ENCODE results near the gene NTRK3.

DNA sequence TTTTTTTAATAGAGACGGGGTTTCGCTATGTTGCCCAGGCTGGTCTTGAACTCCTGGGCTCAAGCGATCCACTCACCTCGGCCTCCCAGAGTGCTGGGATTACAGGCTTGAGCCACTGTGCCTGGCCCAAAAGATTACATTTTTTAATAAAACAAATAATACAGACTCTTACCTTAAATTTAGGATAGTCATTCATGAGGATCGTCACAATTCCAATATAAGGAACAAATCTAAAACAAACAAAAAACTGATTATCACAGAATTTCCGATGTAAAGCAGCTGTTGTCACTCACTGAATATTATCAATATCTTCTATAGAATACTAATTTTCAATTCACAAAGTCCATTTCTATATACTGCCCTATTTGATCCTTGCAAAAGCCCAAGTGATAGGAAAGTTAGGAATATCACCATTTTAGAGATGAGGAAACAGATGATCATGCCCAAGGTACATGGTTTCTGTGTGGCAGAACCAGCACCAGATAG lies 12.6 kb upstream of the NMB start:
- PRO-cap, result no peak
- RRBS, result no CpG with 5 or more reads among the region's 6 CpGs

DNA sequence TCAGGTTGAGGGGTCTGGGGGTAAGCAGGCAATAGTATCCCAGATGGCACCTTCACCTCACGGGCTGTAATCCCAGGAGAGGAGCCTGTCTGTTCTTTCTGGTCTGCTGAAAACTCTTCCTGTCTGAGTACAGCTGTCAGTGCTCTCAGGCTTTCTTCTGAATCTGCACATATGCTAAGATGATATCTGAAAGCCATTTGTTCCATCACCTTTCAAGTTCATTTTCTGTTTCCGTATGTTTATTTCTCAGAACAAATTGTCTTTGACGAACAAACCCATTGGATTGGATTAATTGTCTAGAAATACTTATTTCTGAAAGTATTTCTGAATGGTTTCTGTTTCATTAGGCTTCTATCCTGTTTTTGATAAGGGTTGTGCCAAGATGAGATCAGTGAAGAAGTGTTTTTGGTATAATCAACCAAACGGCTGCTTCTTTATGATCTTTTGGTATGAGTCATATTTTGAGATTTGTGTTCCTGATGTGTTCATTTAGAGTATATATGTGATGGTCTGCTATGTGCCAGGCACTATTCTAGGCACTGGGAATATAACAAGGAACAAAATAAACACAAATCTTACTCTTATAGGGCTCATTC lies 13.3 kb downstream of the ZNF592 start:
- PRO-cap, result no peak
- RRBS, result no CpG with 5 or more reads among the region's 4 CpGs

- PRO-cap, result no peak
- RRBS, result no CpG with 5 or more reads among the region's 7 CpGs
Observed at GRCh38 chr15:84810041-84810855, 6.9 kb upstream of the ALPK3 start.

- PRO-cap, result no peak
- RRBS, result 95% methylated on average over 12 of the region's 23 CpGs
Observed at GRCh38 chr15:84817477-84817703, 234 bp downstream of the ALPK3 start.

DNA sequence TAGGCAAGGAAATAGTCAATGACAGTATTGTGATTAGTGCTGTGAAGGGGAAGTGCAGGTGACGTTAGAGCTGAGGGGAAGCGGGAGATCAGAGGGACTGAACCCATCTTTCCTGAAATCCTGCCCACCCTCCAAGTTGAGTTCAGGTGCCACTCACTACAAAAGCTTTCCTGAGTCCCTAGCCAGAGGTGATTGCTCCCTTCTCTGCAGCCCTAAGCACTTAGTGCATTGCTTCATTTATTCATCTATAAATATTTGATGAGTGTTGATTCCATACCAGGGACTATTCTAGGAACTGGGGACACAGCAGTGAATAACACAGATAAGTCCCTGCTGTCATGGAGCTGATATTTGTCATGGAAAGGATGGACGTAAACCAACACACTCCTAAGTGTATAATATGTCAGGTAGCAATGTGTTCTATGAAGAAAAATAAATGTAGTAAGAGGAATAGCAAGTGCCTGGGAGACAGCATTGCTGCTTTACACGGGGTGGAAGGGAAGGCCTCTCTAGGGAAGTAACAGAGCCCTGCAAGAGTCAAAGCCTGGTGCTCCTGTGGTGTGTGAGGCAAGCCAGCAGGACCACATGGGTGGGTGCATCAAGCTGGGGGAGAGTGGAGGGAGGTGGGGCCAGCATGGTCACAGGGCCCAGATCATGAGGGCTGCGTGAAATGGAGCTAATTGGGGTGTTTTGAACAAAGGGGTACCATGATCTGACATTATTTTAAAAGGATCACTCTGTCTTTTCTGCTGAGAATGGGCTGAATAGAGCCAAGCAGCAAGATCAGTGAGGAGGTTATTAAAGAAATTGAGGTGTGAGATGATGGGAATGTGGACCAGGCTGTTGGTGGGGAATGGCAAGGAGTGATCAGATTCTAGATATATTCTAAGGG lies 18.7 kb downstream of the ALPK3 start:
- PRO-cap, result no peak
- RRBS, result no CpG with 5 or more reads among the region's 5 CpGs

- PRO-cap, result no peak
- RRBS, result no CpG with 5 or more reads among the region's 18 CpGs
Observed at GRCh38 chr15:84856699-84857572, 27.5 kb upstream of the SLC28A1 start.

DNA sequence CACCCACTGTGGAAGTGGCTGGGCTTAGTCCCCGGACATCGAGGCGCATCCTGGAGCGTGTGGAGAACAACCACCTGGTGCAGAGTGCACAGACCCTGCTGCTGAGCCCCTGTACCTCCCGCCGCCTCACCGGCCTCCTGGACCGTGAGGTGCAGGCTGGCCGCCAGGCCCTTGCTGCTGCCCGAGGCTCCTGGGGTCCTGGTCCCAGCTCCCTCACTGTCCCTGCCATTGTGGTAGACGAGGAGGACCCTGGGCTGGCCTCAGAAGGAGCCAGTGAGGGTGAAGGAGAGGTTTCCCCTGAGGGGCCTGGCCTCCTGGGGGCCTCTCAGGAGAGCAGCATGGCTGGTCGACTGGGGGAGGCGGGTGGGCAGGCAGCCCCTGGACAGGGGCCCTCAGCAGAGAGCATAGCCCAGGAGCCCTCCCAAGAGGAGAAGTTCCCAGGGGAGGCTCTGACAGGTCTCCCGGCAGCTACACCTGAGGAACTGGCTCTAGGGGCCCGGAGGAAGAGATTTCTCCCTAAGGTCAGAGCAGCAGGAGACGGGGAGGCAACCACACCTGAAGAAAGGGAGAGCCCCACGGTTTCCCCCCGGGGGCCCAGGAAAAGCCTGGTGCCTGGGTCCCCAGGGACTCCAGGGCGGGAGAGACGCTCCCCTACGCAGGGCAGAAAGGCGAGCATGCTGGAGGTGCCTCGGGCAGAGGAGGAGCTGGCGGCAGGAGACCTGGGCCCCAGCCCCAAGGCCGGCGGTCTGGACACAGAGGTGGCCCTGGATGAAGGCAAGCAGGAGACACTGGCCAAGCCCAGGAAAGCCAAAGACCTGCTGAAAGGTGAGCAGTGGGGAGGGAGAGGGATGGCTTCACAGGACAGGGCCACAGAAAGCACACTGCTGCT lies 26.5 kb upstream of the SLC28A1 start:
- PRO-cap, result no peak
- RRBS, result 87% methylated on average over 10 of the region's 26 CpGs

- PRO-cap, result no peak
- RRBS, result no CpG with 5 or more reads among the region's 3 CpGs
Observed at GRCh38 chr15:84915628-84915923, 31.1 kb downstream of the SLC28A1 start.

DNA sequence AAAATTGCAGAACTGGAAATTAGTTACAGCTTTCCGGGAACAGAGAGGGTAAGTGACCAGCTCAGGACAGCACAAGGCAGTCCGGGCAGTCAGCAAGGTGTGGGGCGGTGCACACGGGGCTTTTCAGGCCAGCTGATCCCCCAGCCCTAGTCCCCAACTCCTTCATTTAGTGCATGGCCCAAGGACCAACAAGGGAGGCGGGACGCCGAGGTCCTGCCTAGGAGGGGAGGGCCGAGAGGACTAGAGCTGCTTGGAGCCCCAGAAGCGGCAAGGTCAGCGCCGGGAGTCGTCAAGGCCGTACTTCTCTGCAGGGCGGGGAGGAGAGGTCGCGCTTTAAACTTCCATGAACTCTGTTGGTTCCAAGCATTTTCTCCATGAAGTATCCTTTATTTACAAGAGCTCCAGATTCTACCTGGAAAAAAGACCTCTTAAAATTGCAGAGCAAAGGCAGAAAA lies 2.0 kb upstream of the PDE8A start:
- PRO-cap, result no peak
- RRBS, result 88% methylated on average over 1 of the region's 16 CpGs

DNA sequence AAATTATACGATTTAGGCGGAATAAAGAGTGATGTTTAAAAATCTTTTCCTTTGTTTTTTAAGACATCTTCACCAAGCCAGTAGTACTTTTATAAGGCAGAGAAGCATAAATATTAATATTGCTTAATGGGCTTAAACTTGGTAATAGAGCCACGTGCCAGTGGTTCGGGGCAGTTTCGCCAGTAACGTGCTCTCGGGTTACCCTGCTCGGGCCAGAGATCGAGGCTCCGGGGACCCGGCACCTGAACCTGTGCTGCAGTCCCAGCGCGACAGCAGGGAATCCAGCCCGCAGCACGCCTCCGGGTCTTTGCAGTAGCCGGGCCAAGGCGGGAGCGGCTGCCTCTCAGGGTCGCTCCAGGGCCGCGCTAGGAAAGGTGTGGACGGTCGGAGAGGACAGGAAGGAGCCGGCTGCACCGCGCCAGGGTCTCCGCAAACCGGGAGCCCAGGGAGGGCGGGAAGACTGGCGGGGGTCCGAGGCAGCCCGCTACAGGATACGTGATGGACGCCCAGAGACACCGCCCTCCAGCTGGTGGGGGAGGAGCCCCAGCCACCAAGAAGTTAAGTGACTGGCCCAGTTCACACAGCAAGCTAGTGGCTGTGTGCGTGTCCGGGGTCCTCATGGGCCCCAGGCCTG lies 1.4 kb upstream of the PDE8A start:
- PRO-cap, result bidirectional peak, plus-strand start at position 377 of the sequence, minus-strand start at position 214 of the sequence; bidirectional peak, plus-strand start at position 591 of the sequence, minus-strand start at position 462 of the sequence
- RRBS, result 3% methylated on average over 9 of the region's 38 CpGs

- PRO-cap, result no peak
- RRBS, result no CpG with 5 or more reads among the region's 5 CpGs
Observed at GRCh38 chr15:85000888-85001417, 19.3 kb downstream of the PDE8A start.

DNA sequence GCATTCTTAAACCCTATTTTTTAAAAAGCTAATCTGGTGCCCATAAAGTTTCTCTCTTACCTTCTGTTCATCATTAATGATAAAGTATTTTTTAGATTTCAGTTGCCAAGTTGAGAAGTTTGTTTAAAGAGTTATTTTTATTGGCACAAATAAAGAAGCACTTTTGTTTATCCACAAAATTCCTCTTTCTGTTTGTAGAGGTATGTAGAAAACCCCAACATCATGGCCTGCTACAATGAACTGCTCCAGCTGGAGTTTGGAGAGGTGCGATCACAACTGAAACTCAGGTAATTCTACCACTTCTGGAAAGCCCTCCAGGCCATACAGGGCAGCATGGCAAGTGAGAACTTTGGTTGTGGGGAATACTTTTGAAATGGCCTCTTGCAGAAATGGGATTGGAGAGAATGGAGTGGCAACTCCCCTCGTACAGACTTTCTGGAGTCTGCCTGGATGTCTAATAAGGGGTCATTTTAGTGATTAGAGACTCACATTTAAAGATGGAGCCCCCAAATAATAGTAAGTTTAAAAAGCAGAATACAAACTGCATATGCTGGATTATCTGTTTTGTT lies 101.8 kb downstream of the PDE8A start:
- PRO-cap, result no peak
- RRBS, result no CpG with 5 or more reads among the region's 2 CpGs

GRCh38 chr15:85097506-85098167 lies 116.0 kb downstream of the PDE8A start:
- PRO-cap, result no peak
- RRBS, result no CpG with 5 or more reads among the region's 3 CpGs

GRCh38 chr15:85545060-85545705 lies 164.8 kb downstream of the AKAP13 start:
- PRO-cap, result no peak
- RRBS, result no CpG with 5 or more reads among the region's 2 CpGs

DNA sequence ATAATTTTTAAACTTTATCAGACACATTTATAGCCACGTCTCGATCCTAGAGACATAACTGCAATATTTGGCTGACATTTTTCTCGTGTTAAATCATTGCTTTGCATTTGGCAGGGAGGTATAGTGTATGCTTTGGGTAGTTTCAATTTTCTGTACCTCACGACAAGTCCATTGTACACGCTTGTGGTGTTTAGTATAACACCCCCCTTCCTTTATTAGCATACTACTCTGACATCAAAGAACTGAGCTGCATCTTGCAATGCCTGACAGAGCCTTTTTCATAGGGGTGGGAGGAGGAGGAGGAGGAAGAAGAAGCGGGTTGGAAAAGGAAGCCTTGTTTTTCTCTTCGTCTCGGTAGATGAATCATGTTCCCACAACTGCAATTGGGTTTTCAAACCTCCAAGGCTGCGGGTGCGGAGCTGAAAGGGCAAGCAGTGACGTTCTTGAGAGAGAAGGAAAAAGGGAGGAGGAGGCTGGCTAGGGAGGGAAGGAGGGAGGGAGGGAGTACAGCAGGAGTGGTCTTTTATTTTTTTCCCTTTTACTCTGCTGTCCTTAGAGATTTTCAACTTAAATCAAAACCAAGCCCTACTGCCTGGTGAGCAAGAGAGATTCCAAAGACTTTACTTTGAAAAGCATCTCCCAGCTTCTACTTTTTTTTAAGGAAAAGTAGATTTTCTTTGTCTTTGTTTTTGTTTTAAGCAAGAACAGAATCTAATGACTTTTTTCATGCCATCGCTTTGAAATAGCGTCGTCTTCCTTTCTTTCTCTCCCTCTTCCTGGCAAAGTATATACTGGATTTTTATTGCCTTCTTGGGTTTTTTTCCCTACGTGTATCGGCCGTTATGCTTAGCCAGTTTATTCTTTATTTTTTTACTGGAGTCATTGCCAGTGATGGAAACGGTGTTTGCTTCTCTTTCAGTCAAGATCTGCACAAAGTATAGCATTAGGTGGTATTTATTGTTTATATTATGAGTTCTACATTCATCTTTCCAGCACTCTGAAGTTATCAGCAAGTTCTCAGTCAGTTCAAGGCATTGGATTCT lies 175.5 kb downstream of the KLHL25 start:
- PRO-cap, result no peak
- RRBS, result no CpG with 5 or more reads among the region's 18 CpGs

DNA sequence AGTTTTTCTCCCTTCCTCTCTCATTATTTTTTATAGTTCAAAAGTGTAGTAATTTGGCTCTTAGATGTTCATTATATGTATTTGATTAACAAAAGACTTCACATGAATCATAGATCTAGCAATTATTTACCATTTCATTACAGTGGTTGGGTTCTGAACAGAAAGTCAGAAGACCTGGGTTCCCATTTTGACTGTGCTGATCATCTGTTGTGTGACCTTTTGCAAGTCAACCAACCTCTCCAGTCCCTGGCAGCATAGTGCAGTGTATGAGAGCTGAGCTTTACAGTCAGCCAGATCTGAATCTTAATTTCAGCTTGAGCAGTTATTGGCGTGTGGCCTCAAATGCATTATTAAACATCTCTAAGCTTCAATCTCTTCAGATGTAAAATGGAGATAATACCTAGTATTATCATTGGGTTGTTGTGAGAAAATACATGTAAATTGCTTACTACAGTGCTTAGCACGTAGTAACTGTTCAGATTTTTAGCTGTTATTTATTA lies 104.2 kb downstream of the KLHL25 start:
- PRO-cap, result no peak
- RRBS, result no CpG with 5 or more reads among the region's 2 CpGs

- PRO-cap, result no peak
- RRBS, result no CpG with 5 or more reads among the region's 18 CpGs
Observed at GRCh38 chr15:85746916-85747862, 47.5 kb downstream of the KLHL25 start.

DNA sequence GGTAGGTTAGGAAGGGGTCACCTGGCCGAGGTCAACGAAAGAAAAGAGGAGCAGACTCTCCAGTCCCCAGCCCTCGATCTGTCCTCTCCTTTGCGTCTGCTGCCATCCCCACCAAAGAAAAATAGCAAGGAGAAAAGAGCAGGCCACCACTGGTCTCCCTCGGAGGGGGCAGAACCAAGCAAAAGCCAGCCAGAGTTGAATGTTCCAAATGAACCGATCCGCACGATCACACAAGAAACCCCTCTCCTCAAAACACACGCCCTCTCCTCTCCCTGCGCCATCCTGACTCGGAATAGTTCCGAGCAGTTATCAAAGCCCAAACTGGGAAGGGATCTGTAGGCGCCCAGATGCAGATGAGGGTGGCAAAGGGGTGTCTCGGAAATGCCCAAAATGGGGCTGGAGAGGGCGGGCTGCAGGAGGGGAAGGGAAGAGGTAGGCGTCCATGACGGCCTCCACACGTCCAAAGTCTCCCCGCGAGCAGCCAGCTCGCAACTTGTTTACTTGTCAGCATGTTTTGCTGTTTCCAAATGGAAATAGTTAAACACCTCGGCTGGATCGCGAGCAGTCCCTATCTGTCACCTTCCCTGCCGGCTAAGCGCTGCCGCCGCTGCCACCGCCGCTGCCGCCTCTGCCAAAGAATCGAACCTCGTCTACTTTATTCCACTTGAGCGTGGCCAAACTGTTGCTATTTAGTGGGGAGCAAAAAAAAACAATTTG lies 1.5 kb downstream of the NTRK3 start:
- PRO-cap, result no peak
- RRBS, result no CpG with 5 or more reads among the region's 34 CpGs

- PRO-cap, result no peak
- RRBS, result 94% methylated on average over 21 of the region's 94 CpGs
Observed at GRCh38 chr15:88255908-88257060, at the start of gene NTRK3. NTRK3 (minus strand) TSS chr15:88256739.

GRCh38 chr15:88465434-88466390 lies 1.5 kb downstream of the MRPL46 start:
- PRO-cap, result no peak
- RRBS, result no CpG with 5 or more reads among the region's 6 CpGs

Data from Caco-2 (cell line).